Mesenchymal stem cell of Wharton's jelly (primary cell): ENCODE measurements around a stretch of chr14.

DNA sequence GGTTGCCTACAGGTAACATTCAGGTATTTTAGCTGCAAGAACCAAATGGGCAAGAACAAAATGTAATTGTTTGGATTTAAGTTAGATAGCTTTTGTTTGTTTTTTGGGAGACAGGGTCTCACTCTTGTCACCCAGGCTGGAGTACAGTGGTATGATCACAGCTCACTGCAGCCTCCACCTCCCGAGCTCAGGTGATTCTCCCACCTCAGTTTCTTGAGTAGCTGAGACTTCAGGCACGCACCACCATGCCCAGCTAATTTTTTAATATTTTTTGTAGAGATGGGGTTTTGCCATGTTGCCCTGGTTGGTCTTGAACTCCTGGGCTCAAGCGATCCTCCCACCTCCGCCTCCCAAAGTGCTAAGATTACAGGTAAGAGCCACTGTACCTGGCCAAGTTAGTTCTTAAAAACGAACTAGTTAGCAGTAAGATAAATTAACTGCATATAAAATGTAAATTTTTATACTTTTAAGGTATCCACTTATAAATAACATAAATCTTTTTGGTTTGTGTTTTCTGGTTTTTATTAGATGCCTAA is 49.8 kb downstream of the PPP2R5C start:
- CAGE, long polyA plus RNA: no peak

DNA sequence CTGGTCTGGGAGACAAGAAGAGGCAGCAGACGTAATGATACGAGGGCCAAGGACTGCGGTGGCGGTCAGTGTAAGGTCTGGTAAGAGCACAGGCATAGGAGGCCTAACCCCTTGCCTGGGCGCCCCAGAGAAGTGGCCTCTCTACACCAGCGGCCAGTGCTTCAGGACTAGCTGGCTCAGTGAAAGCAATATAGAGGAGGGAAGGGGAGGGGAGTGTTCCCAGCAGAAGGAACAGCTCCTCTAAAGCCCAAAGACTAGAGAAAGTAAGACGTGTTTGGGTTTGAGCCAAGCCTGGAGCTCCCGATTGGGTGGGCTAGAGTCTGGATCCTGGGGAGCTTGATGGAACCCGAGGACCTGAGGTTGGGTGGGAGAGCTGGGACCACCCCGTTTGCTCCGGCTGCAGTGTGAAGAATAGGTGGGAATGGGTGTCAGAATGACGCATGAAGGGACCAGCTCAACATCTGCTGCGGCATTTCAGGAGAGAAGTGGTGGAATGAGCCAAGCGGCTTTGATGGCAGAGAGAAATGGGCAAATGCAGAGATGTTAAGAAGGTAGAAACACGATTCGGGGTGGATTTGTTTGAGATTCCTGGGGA is 99.8 kb upstream of the DYNC1H1 start:
- CAGE, long polyA plus RNA: no peak

- CAGE, long polyA plus RNA: no peak
Measured at GRCh38 chr14:102050361-102051000, 36.4 kb downstream of the HSP90AA1 start.

DNA sequence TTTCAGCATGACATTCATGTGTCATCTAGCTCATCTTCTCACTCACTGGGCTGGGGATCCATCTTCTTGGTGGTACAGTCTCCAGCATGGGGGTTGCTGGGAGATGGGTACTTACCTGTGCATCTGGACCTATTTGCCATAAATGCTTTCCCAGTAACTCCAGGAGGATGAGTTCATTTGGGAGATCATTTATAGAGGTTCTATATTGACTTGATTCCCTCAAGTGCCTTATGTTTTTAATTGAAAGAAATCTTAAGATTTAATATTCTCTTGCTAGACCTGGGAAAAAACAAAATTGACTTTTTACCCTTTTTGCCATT is 7.1 kb downstream of the HSP90AA1 start:
- CAGE, long polyA plus RNA: no peak

DNA sequence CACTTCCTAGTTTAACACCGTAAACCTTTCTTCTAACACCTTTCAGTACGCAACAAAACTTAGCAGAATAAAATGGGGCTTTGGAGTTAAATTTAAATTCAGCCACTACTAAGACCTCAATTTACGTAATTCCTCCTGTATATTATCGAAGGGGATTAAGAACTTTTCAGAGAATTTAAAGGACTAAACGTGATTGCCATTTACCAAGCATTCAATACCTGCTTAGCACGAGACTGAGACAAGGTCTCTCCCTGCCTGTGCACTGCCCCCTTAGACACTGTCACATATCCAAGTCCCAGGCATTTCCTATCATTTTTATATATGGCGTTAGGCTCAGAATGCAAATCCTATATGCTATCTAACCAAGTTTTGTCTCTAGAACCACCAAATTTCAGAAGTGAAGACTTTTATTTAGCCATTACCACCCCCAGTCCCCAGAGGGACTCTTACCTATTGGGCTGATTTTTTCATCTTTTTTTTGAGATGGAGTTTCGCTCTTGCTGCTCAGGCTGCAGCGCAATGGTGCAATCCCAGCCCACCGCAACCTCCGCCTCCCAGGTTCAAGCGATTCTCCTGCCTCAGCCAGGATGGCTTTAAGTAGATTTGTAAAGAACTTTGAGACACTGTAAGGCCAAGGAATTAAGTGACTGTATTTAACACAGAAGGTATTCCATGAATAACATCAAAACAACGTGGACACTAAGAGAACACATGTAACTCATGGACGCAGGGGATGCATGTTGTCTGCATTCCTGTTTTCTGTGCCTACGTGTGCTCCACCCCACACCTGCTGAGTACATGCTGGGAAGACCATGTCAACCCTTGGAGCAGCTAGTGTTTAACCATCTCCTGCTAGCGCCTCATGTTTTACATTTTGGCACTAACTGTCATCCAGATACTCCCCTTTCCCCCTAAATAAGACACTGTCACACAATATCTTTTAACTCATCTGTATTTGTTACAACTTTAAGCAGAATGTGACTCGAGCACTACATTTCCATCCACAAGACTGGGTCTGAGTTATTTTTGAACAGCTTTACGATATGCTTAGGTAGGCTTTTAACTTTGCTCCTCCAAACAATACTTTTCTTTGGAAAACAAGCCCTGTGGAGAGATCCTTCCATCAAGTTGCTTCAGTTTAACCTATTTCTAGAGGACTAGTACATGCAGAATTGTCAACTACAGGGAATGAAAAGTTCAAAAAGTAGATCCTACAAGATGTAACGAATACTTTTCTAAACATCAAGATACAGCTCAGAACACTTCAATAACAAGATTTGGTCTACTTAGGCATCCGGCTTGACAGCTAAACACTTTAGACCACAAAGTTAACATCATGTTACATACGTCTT is 6.3 kb downstream of the HSP90AA1 start:
- CAGE, long polyA plus RNA: no peak

- CAGE, long polyA plus RNA: no peak
Measured at GRCh38 chr14:102134637-102135253, 5.0 kb upstream of the WDR20 start.

GRCh38 chr14:102362457-102362773 is 275 bp downstream of the CINP start:
- CAGE, long polyA plus RNA: no peak

DNA sequence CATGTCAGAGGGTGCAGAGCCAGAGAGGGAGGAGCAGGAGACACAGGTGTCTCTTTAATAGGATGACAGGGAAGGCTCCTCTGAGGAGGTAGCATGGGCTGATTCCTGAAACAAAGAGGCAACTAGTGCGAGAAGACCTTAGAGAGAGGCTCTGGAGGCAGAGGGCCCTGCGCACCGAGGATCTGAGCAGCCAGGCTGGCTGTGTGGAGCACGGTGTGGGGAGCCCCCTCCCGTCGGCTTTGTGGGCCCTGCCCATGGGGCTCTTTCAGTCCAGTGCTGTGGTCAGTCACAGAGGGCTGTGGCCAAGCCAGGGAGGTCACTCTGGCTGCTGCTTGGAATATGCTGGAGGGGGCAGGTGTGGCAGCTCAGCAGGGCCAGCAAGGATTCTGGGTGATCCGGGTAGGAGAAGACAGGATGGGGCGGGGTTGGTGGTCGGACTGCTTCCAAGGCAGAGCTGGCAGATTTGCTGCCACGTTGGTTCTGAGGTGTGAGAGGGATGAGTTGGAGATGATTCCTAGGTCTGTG is 55.7 kb downstream of the TECPR2 start:
- CAGE, long polyA plus RNA: no peak

DNA sequence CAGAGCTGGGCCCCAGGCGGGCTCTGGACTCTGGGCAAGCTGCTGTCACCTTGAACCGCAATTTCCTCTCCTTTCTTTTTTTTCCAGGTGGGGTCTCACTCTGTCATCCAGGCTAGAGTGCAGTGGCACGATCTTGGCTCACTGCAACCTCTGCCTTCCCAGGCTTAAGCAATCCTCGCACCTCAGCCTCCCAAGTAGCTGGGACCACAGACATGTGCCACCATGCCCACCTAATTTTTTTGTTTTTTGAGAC is 54.3 kb downstream of the ANKRD9 start:
- CAGE, long polyA plus RNA: no peak

DNA sequence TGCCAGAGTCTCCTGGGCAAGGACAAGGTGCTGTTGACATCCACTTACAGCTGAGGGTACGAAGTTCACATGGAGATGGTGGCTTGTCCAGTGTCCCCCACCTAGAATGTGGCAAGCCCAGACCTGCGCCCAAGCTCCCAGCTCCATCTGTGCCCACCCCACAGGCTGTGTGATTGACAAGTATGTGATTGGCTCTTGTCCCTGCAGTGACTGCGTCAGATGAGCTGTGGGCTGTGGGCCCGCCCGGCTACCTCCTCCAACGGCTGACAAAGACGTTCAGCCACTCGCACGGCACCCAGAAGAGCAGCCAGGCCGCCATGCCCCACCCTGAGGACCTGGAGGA is 11.7 kb downstream of the ANKRD9 start:
- CAGE, long polyA plus RNA: no peak

- CAGE, long polyA plus RNA: no peak
Measured at GRCh38 chr14:102504546-102505203, 4.9 kb downstream of the ANKRD9 start.

- CAGE, long polyA plus RNA: no peak
Measured at GRCh38 chr14:102510754-102511165, 1.2 kb upstream of the ANKRD9 start.

DNA sequence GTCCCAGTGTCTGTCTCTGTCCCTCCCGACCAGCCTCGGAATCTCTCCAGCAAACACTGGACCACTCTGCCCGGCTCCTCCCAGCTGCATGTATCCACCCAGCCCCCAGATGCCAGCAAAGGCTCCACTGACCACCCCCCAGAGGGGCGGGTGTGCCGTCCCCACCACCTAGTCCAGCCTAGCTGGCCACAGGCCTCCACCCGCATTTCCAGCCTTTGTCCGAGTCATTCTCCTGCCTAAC is 34.4 kb upstream of the ANKRD9 start:
- CAGE, long polyA plus RNA: no peak

DNA sequence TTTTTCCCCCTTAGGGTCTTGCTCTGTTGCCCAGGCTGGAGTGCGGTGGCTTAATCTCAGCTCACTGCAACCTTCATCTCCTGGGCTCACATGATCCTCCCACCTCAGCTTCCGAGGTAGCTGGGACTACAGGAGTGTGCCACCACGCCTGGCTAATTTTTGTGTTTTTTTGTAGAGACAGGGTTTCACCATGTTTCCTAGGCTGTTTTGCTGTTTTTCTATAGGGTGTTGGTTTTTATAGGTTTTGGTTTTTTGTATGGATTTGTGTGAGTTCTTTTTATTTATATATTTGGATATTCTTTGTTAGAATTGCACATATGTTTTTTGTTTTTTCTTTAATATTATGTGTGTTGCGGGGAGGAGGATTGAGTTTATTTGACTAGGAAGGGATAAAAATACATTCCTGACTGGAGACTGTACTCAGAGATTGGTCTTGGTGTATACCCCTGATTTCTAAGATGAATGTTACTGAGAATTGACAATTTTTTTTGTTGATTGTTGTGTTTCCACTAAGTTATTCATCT is 11.2 kb downstream of the RCOR1 start:
- CAGE, long polyA plus RNA: no peak

DNA sequence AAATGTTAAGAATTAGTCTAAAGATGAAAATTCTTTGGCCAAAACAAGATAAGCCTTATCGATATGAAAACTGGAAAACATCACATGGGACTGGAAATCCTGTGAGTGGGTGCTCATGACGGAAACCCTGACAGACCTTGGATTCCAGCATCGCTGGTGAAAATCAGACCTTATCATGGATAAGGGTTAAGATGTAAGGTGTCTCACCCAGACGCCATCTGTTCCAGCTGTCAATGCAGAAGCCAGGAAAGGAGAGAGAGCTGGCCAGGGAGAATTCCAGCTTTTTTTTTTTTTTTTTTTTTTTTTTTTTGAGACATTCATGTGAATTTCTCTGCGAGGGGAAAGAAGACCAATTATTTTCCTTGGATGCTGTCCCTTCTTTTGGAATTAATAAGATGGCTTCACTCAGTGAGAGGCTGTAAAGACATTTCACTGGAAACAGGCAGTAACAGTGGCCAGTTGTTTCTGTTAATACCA is 1.8 kb downstream of the TRAF3 start:
- CAGE, long polyA plus RNA: no peak

- CAGE, long polyA plus RNA: no peak
Measured at GRCh38 chr14:102928400-102929679, 6.4 kb downstream of the AMN start.

- CAGE, long polyA plus RNA: no peak
Measured at GRCh38 chr14:102929731-102930541, 7.5 kb downstream of the AMN start.

GRCh38 chr14:102931932-102933151 is 9.9 kb downstream of the AMN start:
- CAGE, long polyA plus RNA: no peak

- CAGE, long polyA plus RNA: no peak
Measured at GRCh38 chr14:103055704-103056200, 1.6 kb downstream of the CDC42BPB start.

GRCh38 chr14:103116631-103117093 is 6.6 kb upstream of the TNFAIP2 start:
- CAGE, long polyA plus RNA: no peak